Smooth muscle cell (in vitro differentiated cells): ENCODE measurements around the gene ZNRD2.

DNA sequence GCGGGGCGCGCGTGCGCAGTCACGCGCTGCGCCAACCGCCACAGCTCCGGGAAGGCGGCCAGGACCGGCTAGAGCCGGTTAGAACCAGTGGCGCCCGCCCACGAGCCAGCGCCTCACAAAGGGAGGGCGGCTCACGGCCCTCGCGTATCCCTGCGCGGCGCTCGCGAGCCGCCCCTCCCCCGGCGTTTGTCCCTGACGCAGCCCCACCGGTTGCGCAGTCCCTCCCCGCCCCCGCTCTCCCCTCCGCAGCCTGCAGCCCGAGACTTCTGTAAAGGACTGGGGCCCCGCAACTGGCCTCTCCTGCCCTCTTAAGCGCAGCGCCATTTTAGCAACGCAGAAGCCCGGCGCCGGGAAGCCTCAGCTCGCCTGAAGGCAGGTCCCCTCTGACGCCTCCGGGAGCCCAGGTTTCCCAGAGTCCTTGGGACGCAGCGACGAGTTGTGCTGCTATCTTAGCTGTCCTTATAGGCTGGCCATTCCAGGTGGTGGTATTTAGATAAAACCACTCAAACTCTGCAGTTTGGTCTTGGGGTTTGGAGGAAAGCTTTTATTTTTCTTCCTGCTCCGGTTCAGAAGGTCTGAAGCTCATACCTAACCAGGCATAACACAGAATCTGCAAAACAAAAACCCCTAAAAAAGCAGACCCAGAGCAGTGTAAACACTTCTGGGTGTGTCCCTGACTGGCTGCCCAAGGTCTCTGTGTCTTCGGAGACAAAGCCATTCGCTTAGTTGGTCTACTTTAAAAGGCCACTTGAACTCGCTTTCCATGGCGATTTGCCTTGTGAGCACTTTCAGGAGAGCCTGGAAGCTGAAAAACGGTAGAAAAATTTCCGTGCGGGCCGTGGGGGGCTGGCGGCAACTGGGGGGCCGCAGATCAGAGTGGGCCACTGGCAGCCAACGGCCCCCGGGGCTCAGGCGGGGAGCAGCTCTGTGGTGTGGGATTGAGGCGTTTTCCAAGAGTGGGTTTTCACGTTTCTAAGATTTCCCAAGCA, 27.1 kb upstream of the SCYL1 start:
- RAMPAGE, long total RNA = no peak

GRCh38 chr11:65499187-65499944, 25.5 kb upstream of the SCYL1 start:
- RAMPAGE, long total RNA = no peak

DNA sequence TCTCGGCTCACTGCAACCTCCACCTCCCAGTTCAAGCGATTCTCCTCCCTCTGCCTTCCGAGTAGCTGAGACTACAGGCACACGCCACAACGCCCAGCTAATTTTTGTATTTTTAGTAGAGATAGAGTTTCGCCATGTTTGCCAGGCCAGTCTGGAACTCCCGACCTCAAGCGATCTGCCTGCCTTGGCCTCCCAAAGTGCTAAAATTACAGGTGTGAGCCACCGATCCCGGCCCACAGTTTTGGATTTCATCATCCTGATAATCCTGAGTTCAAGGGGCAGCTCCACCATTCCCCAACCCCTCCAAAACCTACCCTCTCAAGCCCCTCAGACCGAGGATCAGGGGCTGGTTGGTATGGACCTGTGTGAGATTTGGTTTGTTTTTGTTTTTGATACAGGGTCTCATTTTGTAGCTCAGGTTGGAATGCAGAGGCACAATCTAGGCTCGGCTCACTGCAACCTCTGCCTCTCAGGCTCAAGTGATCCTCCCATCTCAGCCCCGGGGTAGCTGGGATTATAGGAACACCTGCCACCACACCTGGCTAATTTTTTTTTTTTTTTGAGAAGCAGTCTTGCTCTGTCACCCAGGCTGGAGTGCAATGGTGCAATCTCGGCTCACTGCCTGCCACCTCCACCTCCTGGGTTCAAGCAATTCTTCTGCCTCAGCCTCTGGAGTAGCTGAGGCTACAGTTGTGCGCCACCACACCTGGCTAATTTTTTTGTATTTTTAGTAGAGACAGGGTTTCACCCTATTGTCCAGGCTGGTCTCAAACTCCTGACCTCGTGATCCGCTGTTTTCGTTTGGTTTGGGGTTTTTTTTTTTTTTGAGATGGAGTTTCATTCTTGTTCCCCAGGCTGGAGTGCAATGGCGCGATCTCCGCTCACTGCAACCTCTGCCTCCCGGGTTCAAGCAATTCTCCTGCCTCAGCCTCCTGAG, 15.4 kb upstream of the SCYL1 start:
- RAMPAGE, long total RNA = no peak

- RAMPAGE, long total RNA = no peak
Measured at GRCh38 chr11:65522638-65523803, 1.9 kb upstream of the SCYL1 start.

DNA sequence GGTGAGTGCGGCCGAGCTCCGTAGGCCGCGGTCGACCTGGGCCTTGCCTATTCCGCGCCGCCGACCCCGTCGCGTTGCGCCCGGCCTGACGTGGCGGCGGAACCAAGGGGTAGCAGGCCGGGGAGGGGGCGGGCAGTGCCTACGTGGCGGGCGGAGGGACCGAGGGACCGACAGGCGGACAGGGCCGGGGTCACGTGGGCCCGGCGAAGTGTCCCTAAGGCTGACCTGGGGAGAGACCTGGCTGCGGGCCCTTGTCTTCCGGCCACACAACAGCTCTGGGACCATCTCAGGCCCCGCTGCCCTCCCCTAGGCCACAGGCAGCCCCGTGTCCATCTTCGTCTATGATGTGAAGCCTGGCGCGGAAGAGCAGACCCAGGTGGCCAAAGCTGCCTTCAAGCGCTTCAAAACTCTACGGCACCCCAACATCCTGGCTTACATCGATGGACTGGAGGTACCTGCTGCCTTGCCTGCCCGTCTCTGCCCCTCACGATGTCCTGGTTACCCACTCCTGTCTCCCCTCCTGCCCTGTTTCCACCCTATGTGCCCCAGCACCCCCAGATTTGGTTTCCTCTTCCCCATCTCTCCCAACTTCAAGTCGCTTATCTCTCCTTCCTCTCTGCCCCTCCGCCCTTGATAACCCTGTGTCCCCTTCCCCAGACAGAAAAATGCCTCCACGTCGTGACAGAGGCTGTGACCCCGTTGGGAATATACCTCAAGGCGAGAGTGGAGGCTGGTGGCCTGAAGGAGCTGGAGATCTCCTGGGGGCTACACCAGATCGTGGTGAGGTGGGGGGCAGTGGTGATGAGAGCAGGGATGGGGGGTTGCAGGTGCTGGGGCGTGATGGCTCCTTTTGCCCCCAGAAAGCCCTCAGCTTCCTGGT, 621 bp downstream of the SCYL1 start:
- RAMPAGE, long total RNA = no peak

- RAMPAGE, long total RNA = no peak
Measured at GRCh38 chr11:65544803-65545290, 13.3 kb downstream of the LTBP3 start.

GRCh38 chr11:65557241-65558055, 711 bp downstream of the LTBP3 start:
- RAMPAGE, long total RNA = no peak

DNA sequence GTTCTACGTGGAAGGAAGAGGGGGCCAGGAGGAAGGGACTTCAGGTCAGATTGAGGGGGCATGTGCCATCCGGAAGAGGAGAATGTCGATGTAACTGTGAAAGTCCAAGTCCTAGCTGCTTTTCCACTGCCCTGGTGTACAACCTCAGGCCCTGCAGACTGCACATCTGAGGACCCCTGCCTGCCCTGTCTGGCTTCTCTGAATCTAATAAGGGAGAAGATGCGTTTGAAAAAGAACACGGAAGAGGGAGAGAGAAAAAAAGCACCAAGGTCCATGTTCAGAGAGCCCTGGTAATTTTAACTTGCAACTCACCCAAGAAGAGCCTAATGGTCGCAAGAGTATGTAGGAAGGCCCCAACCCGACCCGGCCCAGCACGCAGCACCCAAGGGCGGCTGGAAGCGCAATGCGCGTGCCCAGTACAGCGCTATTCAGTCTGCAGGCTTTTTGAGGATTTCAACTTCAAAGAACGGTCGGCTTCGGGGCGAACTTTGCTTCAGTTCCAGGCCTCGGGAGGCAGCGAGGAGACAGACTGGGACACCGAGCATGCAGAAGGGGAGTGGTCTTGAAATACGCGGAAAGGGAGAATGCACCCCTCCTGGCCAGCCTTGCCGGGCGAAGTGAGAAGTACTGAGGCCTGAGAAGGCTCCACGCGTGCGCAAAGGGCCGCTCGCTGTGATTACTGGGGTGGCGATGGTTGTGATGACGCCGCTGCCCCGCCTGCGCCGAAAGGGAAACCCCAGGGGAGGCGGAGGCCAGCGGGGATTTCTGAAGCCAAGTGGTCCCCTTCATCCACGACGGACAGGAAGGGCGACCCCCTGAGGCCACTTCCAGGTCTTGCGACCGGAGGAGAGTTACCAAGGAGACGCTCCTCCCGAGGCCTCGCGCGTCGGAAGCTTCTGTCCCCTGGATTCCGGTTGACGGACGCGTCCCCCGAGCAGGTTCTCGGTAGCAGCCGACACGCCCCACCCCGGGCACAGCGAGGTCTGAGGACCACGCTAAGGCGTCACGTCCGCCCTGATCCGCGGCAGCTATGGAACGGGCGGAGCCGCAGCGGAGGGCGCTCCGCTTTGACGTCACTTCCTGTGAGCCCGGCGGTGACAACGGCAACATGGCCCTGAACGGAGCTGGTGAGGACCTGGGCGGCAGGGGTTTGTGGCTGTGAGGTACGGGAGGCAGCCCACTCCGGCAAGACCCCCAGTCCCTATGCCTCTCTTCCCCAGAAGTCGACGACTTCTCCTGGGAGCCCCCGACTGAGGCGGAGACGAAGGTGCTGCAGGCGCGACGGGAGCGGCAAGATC, at the start of gene ZNRD2:
TSS of gene ZNRD2 (plus strand) at position 1,094 of the 1,298 bp plus-strand sequence.
- RAMPAGE, long total RNA = start-site peak on the minus strand centred at position 998 of the sequence, 88 bp wide, 22 and 13 reads in 2 replicates; start-site peak on the plus strand centred at position 1,108 of the sequence, 39 bp wide, 376 and 534 reads in 2 replicates

DNA sequence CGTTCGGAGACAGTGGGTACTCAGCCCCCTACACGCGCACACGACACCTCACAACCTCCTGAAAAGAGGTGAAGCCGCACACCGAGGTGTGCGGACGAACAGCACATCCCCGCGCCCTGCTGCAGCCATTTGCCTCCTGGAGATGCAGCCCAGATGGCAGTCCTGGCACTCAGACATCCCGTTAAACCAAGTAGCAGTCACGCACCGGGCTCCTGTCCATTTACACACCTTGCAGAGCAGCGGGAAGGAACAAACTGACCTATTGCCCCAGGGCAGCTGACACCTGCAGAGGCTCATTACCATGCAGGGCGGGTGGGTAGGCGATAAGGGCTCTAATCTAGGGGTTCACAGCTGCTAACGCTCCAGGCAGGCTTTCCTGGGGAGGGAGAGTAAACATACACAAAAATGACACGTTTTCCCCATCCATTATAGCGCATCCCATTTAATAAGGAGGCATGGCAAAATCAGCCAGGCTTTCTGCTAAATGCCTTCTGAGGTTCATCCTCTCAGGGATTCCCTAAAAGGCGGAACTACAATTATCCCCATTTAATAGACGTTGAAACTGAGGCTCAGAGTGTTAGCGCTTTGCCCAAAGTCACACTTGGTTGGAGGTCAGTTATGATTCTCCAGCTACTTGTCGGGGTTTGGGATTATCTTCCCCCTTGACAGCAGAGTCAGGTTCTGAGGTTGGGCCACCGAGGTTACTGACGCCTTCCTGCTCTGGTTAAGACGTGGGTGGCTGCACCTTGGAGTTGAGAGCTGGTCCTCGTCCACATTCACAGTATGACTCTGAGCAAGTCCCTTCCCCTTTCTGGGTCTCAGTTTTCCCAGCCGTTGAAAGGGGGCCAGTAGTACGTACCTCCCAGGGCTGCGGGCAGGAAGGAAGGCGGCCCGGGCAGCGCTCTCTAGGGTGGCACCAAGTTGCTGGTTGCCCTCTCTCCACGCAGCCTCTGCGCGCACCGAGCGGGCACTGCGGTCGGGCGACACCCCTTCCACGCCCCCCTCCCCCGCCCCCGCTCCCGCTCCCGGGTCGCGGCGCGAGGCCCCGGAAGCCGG, 608 bp upstream of the EHBP1L1 start:
- RAMPAGE, long total RNA = no peak

- RAMPAGE, long total RNA = no peak
Measured at GRCh38 chr11:65593531-65594476, 1.8 kb downstream of the KCNK7 start.

DNA sequence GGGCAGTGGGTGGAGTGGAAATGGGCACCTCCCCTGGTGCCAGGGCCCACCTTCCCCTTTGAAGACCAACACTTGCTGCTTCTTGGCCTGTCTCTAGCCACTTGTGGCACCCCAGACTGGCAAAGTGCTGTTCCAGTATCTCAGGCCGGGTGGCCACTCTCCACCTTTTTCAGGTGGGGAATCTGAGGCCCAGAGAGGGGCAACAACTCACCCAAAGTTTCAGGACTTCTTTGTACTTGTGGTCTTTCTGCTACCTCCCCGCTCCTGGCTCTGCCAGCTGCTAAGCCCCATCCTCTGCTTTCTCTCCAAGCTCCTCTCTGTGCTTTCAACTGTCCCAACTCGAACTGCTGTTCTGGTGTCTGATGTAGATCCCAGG, 3.4 kb downstream of the MAP3K11 start:
- RAMPAGE, long total RNA = no peak

GRCh38 chr11:65646241-65646471, 8.3 kb downstream of the SIPA1 start:
- RAMPAGE, long total RNA = no peak

DNA sequence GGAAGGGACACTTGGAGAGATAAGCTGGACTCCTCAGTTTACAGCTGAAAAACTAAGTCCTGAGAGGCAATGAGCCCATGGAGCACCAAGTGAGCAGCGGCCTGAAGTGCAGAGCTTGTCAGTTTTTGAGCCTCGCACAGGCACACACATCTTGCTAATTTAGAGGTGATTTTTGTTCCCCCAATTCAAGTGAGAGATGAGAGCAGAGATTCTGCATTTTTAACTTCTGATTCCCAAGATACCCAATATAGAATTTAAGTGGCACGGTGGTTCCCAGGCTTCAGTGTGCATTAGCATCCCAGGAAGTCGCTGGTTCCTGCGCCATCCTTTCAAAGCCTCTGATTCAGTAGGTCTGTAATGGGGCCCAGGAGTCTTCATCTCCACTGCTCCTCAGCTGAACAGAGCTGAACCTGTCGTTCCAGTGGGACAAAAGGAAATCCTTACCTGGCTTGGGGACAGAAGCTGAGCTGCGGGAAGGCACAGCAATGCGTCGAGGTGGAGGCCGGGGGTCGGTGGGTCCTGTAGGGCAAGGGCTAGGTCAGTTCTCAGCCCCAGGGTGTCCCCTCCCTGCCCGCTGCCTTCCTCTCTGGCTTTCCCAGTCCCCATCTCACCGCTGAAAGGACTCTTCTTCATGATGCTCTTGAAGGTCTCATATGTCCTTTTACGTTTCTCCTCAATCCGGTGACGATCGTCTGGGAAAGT, 7.3 kb downstream of the RELA start:
- RAMPAGE, long total RNA = no peak

DNA sequence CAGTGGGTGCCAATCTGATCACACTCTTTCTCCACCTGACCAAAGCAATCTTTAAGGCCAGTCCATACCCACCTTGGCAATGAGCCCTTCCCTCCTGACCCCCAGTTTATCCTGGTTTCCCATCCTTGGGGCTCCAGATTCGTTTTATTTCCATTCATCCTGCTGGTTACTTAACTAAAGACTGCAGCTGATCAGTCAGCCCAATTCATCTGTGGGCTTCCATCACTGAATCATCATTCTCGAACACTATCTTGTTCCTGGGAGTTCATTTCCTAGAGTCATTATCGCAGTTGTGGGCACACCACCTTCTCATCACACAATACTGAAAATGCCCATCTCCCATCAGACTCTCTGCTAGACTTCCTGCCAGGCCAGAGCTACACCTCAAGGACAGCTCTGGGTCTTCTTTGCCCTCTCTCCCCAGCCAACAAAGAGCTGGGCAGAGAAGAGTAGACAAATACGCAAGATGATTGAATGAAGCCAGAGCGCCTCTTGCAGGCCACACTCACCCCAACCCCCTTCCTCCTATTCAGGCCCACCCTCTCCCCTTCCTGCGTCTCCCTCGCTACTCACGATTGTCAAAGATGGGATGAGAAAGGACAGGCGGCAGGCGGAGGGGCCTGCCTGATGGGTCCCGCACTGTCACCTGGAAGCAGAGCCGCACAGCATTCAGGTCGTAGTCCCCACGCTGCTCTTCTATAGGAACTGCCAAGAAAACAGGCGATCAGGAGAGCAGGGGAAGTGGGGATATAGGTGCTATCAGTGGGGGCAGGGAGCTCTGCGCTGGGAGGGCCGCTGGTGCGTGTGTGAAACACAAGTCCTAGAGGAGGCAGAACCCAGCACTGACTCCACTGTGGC, 3.4 kb downstream of the RELA start:
- RAMPAGE, long total RNA = no peak

GRCh38 chr11:65744101-65744875, 23.7 kb upstream of the RNASEH2C start:
- RAMPAGE, long total RNA = no peak

GRCh38 chr11:65772647-65773136, 8.1 kb downstream of the AP5B1 start:
- RAMPAGE, long total RNA = no peak

DNA sequence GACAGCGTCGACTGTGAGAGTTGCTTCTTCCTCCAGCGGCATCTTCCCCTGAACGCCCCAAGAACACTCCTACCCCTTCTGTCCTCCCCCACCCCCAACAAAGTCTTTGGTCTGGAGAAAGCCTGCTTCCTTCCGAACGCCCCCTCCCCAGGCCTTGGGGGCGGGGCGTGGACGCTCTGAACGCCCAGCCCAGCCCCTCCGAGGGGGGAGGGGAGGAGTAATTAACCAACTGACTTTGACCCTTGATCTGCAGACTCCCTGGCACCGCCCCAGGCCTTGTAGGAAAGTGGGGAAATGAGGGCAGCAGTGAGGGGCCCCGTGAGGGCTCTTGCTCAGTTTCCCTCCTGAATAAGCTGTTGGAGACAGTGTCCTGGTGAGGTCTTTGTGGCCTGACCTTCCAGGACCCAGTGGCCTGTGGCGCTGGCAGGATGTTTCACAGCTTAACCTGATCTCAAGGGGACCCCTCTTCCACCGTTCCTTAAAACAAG, 1.5 kb downstream of the OVOL1 start:
- RAMPAGE, long total RNA = no peak

GRCh38 chr11:65854577-65855487, 3.1 kb downstream of the CFL1 start:
- RAMPAGE, long total RNA = no peak

DNA sequence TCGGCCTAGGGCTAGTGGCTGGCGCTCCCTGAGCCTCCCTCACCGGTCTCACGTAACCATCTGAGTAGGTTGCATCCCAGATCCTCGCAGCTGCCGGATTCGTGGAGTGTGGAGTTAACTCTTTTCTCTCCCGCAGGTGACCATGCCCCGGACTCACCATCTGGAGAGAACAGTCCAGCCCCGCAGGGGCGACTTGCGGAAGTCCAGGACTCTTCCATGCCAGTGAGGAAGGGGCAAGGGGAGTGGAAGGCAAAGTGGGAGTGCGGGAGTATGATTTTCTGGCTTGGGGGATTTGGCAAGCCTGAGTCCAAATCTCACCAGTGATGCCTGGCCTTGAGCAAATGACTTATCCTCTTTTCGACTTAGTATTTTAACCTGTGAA, 972 bp downstream of the MUS81 start:
- RAMPAGE, long total RNA = no peak

GRCh38 chr11:65868906-65869176, 3.8 kb downstream of the EFEMP2 start:
- RAMPAGE, long total RNA = no peak